Umbilical cord (tissue), 2 donors: ENCODE results near the genes NPIPA8, TMC5, LDAF1, CRYM and IGSF6.

DNA sequence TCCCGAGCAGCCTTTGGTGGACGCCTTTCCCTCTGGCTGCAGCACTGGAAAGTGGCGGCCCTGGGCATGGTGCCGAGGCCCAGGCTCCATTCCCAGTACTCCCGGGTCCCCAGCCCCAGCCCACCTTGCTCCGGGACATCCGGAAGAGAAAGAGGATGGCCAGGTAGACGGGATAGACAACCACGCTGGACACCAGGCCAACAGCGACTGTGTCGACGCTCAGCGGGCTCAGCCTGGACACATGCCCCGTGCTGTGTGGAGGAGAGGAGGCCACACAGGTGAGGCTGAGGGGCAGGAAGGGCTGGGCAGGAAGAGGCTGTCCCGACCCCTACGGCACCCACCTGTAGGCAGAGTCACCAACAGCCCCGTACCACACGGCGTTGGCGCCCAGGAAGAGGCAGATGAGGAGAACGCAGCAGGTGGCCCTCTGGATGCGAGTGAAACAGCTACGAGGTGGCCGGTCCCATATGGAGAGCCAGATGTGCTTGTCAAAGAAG lies at the start of gene NPIPA8:
NPIPA8 (minus strand) TSS at position 227 of the 497 bp plus-strand sequence.
- RAMPAGE, long total RNA: no peak

DNA sequence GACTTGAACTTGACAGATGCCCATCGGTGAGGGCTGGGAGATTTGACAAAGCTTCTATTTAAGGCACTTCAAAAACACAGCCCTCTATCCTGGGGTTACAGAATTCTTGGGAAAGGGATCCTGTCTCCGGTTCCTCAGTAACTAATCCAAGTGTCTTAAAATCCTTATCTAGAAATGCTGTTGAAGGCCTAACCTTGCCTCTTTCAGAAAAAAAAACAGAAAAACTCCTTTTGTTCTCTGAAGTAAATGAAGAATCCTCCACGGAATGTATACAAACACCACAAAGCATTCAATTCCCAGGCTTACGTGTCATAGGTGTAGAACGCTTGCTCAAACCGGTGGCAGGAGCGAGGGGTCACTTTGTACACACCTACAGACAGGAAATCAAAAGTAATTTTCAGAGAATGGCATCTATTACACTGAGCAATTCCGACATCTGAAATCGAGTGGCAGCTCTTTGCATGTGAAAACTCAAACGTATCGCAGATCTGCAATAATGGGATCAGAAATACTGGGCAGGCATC lies 37.7 kb downstream of the NOMO2 start:
- RAMPAGE, long total RNA: no peak

- RAMPAGE, long total RNA: no peak
Measured at GRCh38 chr16:19393259-19394169, 24.2 kb upstream of the TMC5 start.

DNA sequence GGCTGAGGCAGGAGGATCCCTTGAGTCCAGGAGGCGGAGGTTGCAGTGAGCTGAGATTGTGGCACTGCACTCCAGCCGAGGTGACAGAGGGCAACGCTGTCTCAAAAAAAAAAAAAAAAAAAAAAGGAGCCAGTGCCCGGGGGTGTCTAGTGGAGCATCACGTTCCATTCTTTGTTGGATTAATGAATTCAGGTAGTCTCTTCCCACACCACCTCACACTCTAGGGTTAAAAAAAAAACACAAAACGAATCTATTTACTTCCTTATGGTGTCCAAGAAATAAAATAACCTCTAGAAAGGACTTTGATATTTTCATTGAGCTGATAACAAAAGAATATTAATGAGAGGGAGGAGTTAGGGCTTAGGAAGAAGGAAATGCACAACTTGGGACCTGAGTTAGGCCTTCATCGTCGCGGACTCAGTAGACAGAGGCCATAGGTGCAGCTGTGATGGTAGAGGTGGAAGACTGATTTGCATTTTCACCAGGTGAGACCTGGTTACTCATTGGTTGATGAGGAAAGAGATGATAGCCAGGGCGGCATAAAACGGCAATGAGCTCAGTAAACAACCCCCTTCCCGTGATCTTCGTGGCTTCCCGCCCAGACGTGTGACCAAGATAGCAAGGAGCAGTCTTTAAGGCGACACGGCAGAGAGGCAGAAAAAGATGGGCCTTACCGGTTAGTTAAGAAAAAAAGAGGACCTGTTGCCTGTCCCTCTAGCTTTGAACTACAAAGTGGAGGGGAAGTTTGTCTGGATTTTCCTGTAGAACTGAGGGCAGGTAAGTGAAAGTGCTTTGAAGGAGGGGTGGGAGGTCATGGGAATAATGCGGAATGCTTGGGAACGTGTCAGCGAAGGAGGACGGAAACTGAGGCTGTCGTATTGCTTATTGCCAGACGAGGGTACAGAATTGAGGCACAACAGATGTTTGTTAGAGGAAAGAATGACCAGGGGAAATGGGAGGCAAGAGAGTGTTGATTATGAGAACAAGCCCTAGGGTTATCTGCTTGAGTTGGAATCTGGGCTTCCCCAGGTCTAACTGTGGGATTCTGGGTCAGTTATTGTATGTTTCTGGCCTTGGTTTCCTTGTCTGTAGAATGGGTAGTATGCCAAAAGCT lies at the start of gene TMC5:
TMC5 (plus strand) TSS at position 568 of the 1,114 bp plus-strand sequence.
- RAMPAGE, long total RNA: no peak

GRCh38 chr16:19439638-19440493 lies 22.2 kb downstream of the TMC5 start:
- RAMPAGE, long total RNA: no peak

DNA sequence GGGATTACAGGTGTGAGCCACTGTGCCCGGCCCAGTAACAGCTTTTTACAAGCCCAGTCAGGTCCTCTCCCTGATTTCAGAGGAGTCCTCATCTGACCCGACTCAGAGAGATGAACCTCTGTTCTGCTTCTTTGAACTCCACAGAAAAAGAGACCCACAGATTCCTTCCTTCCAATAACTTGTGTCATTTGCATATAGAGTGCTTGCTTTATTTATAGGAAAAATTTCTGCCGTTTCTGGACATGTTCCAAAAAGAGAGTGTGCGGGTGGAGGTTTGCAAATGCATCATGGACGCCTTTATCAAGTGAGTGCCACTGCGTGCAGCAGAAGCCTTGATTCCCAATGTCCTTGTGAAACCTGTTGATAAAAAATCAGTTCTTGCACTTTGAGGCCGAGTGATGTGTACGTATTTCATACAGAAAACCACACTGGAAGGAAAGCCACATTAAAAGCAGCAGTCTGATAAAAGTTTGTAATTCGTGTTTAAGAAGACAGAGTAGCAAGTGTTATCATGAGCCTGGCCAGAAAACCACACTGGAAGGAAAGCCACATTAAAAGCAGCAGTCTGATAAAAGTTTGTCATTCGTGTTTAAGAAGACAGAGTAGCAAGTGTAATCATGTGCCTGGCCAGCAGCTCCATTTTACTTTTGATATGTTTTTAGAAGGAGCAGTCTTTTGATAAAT lies 78.1 kb downstream of the KNOP1 start:
- RAMPAGE, long total RNA: no peak

DNA sequence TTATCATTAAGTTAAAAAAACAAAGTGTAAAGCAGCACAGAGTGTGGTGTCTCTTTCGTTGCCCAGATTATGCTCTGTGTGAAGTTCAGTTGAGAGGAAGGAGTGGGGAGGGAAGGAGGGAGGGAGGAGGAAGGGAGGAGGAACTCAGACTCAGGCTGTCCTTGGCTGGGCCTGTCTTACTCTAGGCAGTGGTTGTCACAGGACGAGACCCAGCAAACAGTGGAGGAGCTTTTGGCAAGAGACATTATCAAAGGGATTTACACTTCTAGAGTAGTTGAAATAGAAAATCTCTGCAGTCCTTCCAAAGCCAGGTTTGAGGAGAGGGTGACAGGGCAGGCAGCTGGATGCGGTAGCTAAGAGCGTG lies 27.8 kb downstream of the KNOP1 start:
- RAMPAGE, long total RNA: no peak

GRCh38 chr16:19767332-19767758 lies 49.3 kb downstream of the IQCK start:
- RAMPAGE, long total RNA: no peak

- RAMPAGE, long total RNA: no peak
Measured at GRCh38 chr16:19871857-19872584, 12.6 kb downstream of the GPRC5B start.

GRCh38 chr16:19876270-19877319 lies 8.1 kb downstream of the GPRC5B start:
- RAMPAGE, long total RNA: no peak

- RAMPAGE, long total RNA: no peak
Measured at GRCh38 chr16:20216887-20217388, 110.4 kb downstream of the GP2 start.

DNA sequence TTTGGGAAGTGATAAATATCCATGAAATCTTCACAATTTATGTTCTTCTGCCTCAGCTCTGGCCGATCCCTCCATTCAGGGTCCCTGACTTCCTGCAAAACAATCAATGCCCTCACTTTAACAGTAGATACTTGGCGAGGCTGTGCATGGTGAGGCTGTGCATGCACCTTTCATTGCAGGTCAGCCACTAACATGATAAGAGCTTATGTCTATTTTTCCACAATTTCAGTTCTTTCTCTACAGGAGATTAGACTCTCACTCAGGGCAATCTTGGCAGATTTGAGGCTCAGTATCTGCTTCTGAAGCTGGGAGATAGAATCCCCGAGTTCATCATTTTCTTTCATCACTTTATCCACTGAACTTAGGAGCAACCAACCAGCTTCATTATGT lies 1.6 kb downstream of the ACSM2B start:
- RAMPAGE, long total RNA: no peak

GRCh38 chr16:20673778-20674322 lies 23.6 kb downstream of the ACSM1 start:
- RAMPAGE, long total RNA: no peak

- RAMPAGE, long total RNA: no peak
Measured at GRCh38 chr16:20905948-20906889, 5.6 kb downstream of the LYRM1 start.

GRCh38 chr16:21116237-21116551 lies 34.5 kb downstream of the DNAH3 start:
- RAMPAGE, long total RNA: no peak

DNA sequence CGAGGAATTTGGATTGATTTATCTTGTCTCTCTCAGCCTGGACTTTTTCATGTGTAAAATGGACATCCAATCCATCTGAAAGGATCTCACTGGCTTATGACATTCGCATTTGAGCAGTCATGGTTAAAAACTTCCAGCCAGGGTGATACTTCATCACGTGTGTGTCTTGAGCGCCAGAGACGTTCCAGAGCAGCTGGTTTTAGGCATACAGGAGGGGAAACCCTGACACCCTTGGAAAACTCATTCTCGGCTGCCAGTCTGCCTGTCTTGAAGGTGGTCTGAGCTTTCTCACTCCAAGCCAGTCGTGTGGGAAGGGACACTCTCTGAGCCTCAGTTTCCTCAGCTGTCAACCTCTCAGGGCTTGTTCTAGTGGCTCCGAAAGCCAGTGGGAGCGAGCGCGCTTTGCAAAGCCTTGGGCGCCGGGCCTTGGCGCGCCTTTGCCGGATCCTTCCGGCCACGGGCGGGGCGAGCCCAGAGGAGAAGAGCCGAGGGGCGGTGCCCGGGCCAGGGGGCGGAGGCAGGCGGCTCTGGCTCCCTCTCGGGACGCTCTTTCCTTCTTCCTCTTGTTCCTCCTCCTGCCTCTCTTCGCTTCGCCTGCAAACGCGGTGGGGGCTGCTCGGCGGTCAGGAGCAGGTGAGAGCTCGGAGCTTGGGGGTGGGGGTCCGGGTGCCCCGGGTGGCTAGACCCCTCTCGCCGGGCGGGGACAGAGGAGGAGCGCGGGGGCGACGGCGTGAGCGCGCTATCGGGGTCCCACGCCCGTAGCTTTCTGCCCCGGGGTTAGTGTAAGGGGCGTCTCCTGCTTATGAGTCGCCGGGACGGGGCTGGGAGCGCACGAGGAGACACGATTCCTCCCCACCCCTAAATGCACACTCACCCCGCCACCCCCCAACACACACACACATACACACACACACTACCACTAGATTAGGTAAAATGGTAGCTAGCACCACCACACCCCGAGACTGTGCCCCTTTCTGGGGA lies at the start of gene LDAF1:
LDAF1 (plus strand) TSS at position 561 of the 981 bp plus-strand sequence.
- RAMPAGE, long total RNA: start-site peak on the plus strand centred at position 551 of the sequence, 137 bp wide, 49 and 28 reads in 2 replicates

DNA sequence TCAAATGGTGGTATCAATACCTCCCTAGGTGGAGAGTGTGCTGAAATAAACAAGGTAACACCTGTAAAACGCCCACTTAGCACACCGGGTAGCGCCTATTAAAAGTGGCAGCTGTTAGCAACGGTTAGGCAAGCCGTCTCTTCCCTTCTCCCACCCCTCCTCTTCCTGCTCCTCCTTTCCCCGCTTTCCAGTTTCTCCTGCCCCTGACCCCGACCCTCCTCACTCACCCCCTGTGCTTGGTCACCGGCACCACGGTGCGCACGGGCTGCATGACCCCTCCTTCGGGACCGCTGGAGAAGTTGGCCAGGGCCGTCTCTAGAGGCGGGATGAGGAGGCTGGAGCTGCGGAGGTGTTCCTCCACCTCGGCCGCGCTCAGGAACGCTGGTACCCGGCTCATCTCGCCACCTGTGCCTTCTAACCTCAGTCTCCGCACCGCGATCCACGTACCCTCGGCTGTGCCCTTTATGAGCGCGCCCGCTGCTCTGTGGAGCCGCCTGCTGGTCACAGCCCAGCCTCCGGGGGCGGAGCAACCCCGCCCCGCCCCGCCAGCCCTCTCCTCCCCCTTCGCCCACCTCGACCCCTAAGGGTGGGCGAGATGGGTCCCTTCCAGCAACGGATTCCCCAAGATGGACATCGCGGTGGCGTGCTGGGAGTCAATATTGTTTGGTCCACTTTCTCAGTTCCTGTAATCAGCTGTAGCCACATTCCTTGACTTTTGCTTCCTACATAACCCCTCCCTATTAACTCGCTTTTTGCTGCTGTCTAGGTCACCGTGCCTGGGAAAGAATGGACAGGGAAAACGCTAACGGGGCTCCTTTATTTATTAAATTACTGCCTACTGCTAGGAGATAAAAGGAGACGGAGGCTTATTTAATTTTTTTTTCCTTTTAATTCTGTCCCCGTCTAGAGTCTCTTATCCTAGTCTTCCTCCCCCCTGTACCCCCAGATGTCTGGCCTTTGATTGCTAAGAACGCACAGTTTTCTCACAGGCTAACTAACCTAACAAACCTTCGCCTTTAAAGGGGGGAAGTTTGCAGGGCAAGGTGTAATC lies at the start of gene CRYM:
CRYM (minus strand) TSS at position 436 of the 1,051 bp plus-strand sequence.
- RAMPAGE, long total RNA: no peak

DNA sequence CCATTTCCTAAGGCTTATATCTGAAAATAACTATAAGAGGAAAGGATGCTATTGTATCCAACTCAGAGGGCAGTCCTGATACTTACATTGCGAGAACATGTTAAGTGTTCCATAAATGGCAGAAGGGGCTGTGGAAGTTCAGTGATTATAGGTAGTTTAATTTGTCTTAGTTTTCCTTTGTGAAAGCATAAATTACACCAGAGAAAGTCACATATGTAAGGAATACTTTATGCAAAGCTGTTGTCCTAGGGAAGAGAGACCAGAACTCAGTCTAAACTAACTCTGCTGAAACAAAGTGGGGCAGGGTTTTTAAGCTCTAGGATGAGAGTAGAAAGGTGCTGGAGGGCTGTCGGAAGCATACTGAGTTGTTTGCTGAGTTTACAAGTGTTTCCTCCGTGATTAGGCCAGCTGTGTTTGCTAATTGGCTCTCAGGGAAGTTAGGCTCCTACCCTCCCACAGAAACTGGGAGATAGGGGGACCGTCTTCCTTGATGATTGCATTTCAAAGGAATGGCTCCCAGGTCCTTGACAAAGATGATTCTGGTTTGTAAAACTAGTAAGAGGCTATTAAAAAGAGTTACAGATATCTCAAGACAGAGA lies 24.3 kb upstream of the CRYM start:
- RAMPAGE, long total RNA: no peak

DNA sequence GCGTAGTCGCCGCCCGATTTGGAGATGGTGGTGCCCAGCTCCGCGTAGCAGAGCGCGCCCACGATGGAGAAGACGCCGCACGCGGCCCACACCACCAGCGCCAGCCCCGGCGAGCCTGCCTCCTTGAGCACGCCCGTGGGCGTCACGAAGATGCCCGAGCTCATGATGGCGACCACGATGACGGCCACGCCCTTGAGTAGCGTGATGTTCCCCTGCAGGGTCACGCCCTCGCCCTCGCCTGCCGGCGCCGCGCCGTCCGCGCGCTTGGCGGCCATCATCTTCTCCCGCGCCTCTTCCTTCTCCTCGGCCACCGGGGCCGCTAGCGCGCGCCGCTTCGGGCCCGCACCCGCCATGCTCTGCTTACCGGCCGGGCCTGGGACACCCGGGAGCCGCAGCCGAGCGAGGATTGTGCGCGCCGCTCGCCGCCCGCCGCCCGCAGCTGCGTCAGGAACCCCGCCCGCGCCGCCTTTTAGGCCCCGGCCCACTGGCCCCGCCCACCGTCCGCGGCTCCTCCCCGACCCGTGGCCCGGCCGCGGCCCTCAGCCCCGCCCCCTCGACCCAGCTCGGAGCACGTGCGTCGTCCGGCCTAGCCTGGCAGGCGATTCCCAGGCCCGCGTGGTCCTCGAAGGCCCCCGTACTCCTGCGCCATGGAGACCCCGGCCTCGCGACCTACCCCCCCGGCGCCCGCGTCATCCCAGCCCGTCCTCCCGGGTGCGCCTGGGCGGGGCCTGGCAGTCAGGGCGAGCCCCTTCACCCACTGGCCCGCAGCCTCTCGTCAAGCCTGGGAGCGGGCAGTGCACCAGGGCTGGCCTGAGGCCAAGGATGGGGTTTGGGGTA lies 79.1 kb upstream of the METTL9 start:
- RAMPAGE, long total RNA: no peak

- RAMPAGE, long total RNA: no peak
Measured at GRCh38 chr16:21652386-21652807, at the start of gene IGSF6. TSS of gene IGSF6 (minus strand) at chr16:21652608.